HEK293 (cell line): ENCODE results near the gene PCBP4.

- PRO-cap: no peak
- RRBS, 2 experiments: 82 to 83% methylated on average over 1 of the region's 12 CpGs
Observed at GRCh38 chr3:50159504-50160102, 4.5 kb downstream of the SEMA3F start.

- PRO-cap: no peak
- RRBS, 2 experiments: 33 to 95% methylated on average over 5 of the region's 20 CpGs
Observed at GRCh38 chr3:50165922-50166777, 11.0 kb downstream of the SEMA3F start.

- PRO-cap: no peak
- RRBS, 2 experiments: no CpG with 5 or more reads among the region's 40 CpGs
Observed at GRCh38 chr3:50194631-50195293, 3.4 kb downstream of the GNAT1 start.

- PRO-cap: no peak
- RRBS, 2 experiments: no CpG with 5 or more reads among the region's 8 CpGs
Observed at GRCh38 chr3:50220978-50221674, 14.9 kb upstream of the GNAI2 start.

DNA sequence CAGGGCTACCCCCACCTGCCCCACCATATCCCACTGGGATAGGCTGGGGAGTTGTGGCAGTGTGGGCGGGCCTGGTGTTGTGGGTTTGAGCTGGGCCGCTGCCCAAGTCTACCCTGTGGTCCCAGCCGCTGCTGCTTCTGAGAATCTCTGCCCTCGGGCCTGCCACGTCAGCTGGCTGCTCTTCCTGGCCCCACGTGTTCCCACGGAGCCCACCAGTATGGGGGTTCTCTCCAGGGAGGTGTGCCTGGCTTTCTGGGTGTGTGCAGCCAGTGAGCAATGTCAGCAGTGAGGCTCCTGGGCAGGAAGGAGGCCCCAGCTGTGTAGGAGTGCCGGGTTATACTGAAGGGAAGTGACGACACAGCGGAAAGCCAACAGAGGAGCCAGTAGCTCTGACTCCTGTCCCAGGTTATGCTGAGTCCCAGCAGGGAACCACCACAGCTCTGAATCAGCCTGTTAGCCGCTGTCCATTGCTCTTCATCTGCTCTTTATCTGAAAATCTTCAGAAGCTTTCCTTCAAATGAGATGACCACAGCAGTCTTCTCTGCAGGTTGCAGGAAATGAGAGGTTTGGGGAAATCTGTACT lies 10.6 kb downstream of the GNAI2 start:
- PRO-cap: no peak
- RRBS, 2 experiments: no CpG with 5 or more reads among the region's 11 CpGs

DNA sequence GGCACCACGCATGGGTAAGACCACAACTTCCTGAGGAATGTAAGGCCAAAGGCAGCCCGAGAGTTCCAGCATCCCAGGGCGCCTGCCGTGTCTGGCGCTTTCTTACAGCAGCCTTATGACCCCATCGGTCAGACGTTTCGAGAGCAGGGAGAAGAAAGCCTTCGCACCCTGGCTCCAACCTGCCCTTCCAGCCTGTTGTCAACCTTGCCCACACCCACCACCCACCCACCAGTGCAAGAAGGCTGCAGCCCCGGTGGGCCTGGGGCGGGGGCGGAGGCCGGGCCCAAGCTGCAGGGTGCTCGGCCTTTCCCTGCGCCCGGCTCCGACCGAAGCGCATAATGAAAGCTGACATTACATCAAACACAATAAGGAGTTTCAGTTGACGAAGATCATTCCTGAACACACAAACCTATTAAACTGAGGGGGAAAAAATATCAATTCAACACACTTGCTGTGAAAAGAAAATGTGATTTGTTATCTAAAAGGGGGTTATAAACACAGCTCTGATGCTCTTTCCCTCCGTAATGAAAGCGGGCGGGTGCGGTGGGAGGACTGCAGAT lies 29.7 kb upstream of the TMEM115 start:
- PRO-cap: no peak
- RRBS, 2 experiments: 85 to 89% methylated on average over 3 to 4 of the region's 24 CpGs

DNA sequence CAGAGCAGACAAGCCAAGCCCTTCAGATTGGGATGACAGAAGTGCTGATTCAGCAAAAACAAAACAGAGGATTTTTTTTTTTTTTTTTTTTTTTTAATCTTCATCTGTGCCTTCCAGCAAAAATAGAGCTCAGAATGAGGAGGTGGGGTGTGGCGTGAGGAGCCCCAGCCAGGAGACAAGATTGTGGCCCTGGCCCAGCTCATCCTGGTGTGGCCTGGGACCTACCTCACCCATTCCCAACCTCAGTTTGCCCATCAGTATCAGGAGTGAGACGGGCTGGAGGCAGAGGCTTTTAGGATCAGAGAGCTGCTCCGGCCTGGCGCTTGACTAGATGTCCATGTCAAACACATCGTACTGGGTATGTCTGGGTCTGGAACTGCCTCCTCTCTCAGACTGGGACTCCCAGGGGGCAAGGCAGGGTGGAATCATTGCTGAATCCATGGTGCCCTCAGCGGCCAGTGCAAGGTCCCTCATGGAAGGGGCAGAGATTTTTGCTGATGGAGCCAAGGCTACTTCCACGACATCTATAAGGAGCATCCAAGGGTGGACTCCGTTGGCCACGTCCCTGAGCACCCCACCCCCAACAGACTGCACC lies 14.6 kb upstream of the CACNA2D2 start:
- PRO-cap: no peak
- RRBS, 2 experiments: no CpG with 5 or more reads among the region's 9 CpGs

DNA sequence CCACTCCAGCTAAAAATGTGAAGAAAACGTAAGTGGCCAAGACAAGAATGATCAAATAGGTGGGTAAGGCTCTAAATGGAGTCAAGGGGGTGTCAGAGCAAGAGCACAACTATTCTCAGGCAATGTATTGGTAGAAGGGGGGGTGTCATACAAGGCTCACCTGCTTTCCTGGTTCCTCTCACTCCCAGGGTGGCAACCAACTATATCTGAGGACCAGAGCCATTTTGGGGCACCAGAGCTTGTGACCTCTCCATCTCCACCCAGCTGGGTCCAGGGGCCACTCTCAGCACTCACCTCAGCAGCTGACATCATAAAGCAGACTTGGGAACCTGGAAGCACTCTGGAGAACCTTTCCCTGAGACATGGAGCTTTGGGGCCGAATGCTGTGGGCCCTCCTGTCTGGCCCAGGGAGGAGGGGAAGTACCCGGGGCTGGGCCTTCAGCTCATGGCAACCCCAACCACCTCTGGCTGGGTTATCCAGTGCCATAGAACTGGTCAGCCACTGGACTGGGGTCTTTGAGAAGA lies 1.5 kb downstream of the HEMK1 start:
- PRO-cap: no peak
- RRBS, 2 experiments: 80% methylated on average over 1 of the region's 3 CpGs; no CpG with 5 or more reads in 1 of the 2 experiments

GRCh38 chr3:50581469-50581953 lies 12.2 kb downstream of the HEMK1 start:
- PRO-cap: no peak
- RRBS, 2 experiments: no CpG with 5 or more reads among the region's 3 CpGs

GRCh38 chr3:51414542-51414921 lies 23.4 kb downstream of the RBM15B start:
- PRO-cap: no peak
- RRBS, 2 experiments: no CpG with 5 or more reads among the region's 2 CpGs

DNA sequence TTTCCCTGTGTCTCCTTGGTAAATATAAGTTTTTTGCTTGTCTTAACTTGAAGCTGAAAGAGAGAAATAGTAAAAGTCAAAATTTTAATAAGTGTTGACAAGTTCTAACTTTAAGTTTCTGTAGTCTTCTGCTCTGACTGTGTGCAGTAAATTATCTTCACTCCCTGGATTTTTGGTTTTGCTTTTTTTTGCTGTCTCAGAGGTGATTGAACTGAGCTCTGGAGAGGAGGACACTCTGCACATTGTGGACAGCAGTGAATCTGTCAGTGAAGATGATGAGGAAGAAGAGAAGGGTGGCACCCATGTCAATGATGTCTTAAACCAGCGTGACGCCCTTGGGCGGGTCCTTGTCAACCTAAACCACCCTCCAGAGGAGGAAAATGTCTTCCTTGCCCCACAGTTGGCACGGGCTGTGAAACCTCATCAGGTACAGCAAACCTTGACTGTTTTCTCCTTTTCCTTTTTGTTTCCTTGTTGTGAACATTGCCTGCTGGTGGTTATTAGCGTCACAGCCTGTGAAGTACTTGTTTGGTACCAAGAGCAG lies 40.5 kb upstream of the TEX264 start:
- PRO-cap: no peak
- RRBS, 2 experiments: no CpG with 5 or more reads among the region's 5 CpGs

DNA sequence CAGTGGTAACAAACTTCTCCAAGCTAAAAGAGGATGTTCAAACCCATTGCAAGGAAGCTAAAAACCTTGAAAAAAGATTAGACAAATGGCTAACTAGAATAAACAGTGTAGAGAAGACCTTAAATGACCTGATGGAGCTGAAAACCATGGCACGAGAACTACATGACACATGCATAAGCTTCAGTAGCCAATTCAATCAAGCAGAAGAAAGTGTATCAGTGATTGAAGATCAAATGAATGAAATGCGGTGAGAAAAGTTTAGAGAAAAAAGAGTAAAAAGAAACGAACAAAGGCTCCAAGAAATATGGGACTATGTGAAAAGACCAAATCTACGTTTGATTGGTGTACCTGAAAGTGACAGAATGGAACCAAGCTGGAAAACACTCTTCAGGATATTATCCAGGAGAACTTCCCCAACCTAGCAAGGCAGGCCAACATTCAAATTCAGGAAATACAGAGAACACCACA lies 22.0 kb upstream of the TEX264 start:
- PRO-cap: no peak
- RRBS, 2 experiments: no CpG with 5 or more reads among the region's 4 CpGs

GRCh38 chr3:51703189-51704247 lies 3.4 kb upstream of the GRM2 start:
- PRO-cap: no peak
- RRBS, 2 experiments: no CpG with 5 or more reads among the region's 15 CpGs

- PRO-cap: bidirectional peak, plus-strand start at chr3:51967381, minus-strand start at chr3:51967445
- RRBS, 2 experiments: 1% methylated on average over 21 of the region's 59 CpGs
Observed at GRCh38 chr3:51967283-51967712, at the start of gene PCBP4. TSS of gene PCBP4 (minus strand) at chr3:51967454.

- PRO-cap: no peak
- RRBS, 2 experiments: no CpG with 5 or more reads among the region's 4 CpGs
Observed at GRCh38 chr3:52178095-52178616, 19.8 kb upstream of the ALAS1 start.

GRCh38 chr3:52181427-52181954 lies 16.5 kb upstream of the ALAS1 start:
- PRO-cap: no peak
- RRBS, 2 experiments: no CpG with 5 or more reads among the region's 5 CpGs

DNA sequence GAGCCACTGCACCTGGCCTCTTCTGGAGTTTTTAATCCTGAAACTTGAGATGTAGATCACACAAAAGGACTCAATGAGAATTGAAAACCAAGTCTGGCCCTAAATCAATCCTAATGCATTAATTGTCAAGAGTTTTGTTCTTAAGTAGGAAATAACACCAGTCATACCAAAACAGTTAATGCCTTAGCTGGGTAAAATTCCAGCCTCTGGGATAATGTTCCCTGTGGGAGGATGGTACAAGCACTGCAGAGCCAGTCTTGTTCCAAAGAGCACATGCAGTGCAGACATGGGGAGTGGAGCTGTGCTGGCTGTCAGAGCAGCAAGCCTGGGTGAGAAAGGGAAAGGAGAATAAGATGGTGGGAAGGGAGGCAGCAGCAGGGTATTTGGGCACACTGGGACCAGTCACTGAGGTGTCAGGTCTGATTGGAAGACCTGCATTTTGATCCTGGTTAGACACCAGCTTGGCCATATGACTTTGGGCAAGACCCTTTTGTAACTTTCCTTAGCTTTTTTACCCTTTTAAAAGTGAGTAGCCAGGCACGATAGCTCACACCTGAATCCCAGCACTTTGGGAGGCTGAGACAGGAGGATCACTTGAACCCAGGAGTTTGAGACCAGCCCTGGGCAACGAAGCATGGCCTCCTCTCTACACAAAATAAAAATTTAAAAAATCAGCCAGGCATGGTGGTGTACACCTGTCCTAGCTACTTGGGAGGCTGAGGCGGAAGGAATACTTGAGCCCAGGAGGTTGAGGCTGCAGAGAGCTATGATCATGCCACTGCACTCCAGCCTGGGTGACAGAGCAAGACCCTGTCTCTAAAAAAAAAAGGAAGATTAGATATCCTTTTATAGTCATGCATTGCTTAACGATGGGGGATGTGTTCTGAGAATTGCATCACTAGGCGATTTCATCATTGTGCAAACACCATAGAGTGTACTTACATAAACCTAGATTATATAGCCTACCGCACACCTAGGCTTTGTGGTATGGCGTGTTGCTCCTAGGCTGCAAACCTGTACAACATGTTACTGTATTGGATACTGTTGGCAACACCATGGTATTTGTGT lies 12.3 kb downstream of the ALAS1 start:
- PRO-cap: no peak
- RRBS, 2 experiments: no CpG with 5 or more reads among the region's 7 CpGs

DNA sequence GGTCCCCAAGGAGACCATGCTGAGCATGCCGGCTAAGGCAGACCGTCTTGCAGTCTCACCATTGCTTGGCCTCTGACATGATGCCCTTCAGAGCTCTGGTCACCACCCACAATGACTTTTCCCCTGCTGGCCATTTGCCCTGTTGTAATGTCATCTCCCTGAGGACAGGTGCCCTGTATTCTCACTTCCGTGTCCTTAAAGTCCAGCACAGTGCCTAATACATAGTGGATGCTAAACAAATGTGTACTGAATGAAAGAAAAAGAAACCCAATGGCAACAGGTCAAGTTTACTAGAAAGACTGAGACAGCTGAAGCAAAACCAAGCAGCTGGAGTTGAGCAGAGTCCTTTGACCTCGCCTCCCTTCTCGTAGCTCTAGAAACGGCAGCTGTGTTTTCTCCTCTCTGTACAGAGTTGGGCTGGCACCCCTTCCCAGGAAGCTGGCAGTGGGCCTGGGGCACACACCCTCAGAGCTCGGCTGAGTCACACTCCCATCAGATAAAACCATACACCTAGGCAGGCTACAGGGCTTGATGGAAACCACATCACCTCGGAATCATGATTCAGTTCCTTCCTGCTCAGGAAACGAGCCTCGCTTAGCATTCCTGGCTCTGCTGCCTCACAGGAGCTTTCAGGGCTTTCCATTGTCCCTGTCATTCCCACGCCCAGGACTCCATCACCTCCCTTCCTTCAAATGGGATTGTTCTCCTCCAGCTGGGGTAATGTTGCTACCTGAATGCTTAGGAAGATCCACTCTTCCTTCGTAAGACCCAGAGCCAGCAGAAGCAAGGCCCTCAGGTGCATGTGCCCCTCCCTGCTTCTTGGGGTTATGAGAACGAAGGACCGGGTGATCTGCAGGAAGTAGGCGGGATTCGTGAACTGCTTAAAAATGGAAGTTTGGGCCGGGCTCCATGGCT lies 8.4 kb downstream of the TLR9 start:
- PRO-cap: no peak
- RRBS, 2 experiments: 94% methylated on average over 3 of the region's 17 CpGs; no CpG with 5 or more reads in 1 of the 2 experiments

DNA sequence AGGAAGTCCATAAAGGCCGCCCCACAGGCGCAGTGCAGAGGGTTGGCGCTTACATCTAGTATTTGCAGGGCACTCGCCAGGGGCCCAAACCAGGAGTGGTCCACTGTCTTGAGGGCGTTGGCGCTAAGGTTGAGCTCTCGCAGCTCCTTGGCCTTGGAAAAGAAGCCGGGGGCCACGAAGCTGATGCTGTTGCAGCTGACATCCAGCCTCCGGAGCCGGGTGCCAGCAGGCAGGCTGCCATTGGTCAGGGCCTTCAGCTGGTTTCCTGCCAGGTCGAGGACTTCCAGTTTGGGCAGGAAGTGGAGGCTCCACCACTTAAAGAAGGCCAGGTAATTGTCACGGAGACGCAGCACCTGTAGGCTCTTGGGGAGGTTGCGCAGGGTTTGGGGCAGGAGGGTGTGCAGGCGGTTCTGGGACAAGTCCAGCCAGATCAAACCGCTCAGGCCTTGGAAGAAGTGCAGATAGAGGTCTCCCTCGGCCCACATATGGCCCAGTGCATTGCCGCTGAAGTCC lies 3.4 kb downstream of the TLR9 start:
- PRO-cap: no peak
- RRBS, 2 experiments: 83 to 90% methylated on average over 2 to 3 of the region's 19 CpGs

DNA sequence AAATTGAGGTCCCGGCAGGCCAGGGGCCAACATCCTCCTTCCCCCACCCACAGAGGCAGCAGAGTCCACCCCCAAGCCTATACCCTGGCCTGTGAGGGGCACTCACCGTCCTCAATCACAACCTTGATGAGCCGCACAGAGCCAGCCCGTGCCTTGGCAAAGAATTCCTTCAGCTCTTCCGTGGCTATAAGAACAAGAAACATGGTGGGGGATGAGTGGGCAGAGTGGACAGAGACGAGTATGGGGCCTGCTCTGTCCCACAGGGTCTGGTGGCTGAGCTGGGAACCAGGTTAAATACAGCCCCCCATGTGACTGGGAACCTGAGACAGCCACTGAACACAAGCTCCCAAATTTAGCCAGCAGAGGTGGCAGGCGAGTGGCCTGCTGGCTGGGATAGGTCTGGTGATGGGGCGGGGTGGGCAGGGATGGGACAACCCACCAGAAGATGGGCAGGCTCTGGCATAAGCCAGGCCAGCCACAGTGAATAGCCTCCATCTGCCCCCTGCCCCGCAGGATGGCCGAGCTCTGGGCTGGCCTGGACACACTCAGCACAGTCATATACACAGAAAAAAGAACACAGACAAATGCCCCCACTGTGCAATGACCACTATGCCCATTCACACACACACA lies 3.9 kb downstream of the TWF2 start:
- PRO-cap: no peak
- RRBS, 2 experiments: no CpG with 5 or more reads among the region's 10 CpGs